Bile duct (tissue), 1 donor: Measurements from ENCODE around the genes GSTA3 and LRRC1.

DNA sequence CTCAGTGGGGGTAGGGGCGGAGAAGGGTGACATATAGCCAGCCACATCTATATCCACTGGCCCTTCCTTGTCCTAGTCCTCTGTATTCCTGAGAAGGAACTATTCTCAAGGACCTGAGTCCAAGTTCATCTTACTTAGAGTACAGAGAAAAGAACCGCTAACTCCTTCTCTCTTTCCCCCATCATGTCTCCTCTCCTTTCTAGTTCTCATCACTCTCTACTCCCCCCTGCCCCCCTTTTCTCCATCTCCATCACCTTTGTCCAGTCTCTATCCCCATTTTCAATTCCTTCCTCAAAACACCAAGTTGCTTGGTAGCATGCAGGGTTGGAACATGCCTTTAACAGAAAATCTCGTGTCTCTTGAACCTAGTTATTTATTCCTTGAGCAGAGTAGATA, 729 bp upstream of the IL17A start:
- PRO-cap: no peak

DNA sequence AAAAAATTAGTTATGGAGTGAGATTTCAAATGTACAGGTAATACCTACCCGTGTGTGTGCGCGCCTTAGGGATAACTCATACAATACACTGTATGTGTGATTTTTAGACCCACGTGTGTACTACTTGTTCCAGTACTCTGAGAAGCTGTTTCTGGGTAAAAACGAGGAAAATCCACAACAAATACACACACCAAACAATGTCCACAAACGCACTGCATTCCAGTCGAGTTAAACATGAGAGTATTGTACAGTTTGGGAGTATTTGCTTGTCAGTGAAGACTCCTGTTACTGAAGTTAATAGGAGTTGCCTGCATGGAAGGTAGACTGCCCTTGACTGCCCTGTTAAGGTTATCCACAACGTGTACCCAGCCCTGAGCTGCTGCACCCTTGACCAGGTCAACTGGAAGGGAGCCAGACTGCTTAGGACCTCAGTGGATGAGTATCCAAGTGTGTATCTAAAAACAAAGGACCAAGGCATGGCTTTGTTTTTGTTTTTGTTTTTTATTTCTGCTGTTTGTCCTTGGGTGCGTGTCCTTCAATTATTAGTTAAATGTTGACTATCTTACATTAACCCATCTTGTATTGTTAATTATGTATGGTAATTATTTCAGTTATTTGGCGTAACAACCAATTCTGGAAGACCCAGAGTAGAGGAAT, 1.6 kb downstream of the PAQR8 start:
- PRO-cap: no peak

DNA sequence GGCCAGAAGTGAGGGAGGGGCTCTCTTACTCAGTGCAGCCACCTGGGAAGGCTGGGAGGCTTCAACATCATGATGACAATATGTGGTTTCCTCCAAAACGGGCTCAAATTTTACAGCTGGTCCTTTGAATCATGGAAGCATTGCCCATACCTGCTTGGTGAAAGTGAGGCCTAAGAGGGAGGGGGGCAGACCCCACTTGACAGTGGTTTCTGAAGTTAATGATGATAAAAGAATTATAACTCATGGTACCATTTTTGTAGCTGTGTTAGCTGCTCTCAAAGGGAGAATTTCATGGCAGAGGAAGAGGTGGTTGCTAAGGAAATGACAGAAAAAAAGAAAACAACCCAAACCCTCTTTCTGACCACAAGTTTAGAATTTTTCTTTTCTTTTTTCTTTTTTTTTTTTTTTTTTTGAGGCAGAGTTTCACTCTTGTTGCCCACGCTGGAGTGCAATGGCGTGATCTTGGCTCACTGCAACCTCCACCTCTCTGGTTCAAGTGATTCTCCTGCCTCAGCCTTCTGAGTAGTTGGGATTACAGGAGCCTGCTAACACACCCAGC, 22.3 kb upstream of the EFHC1 start:
- PRO-cap: no peak

DNA sequence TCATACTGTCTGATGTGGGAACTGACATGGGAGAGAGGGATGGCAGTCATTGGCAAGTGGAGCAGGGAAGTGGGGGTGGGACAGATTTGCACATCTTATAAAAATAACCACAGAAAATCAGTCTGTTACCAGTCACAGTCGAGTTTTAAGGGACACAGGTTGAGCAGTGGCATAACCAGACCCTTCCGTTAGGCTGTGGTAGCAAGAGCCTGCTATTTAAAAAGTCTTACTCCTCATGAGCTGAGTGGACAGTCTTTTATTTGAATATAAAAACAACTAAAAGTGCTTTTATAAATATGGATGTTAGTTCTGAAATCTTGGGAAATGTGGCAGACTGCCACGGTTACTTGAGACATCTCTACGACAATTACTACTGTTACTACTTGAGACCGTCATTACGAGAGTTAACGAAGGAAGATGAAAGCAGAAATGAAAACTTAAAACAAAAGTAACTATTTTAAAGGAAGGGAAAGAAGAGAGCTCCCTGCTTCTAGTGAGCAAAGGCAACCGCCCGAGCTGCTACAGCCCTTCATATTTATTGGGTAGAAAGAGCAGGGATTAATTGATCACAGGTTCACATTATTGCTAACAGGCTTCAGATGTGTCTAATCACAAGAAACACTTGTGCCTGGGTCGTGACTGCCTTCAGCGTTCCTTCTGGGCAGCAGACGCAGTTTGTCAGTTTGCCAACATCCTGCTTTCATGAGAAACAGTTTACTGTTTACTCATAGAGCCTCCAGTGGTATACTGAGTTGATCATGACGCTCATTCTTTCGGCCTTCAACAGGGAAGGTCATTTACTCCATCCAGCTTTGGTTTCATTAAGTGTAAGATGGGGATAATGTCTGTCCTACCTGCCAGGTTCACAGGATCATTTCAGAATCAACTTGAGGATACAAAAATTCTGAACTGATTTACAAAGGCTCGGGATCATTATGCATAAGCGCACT, 71.4 kb downstream of the EFHC1 start:
- PRO-cap: unidirectional peak, plus-strand start at position 128 of the sequence; unidirectional peak, plus-strand start at position 395 of the sequence

DNA sequence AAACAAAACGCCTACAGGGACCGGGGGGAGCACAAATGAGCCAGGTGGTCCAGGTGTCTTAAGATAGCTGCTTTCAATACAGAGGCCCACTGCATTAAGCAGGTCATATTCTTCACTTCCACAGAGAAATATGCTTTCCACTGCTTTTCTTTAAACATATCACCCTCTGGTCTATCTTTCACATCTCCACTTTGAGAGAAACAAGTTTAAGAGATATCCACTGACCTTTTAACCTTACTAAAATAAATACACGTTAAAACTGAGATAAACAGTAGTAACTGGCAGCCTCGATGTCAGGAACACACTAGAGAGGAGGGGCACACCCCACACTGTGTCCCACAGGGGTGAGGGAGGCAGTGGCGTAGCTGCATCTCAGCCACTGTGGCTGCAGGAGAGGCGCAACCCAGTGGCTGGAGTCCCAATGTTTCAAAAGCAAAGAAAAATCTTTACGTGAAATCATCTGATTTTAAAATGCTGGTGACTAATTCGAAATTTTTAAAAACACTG, 54.9 kb downstream of the TRAM2 start:
- PRO-cap: no peak

DNA sequence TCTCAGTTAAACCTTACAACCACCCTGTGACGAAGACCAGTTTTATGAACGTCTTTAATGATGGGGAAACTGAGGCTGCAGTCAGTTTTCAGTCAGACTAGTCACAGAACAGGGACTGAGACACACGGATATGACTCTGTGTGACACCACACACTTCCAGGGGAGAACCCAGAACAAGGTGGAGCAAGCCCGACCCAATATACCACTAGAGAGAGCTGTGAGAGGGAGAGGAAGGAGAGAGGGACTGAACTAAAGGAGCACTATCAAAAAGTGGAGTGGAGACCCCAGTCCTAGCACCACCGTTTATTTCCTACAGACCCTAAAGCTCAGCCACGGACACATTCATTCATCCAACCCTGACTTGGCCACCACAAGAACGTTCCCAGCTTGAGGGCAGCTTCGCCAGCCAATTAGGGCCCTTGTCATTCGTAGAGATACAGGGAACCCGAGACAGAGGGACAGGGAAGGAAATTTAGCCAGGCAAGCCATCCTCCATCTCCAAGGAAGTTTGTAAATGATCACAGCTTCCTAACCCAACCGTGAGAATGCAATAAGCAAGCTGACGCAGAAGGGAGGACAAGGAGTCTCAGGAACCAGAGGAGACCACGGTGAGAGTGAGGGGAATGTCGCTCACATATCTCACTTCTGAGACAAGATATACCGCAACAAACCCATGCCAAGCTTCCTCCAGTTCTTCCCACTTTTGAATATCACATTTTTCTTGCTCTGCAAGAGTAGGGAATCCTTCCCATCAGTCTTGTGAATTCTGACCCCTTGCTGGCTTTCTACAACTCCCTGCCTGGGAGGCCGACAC, 1.5 kb downstream of the TRAM2 start:
- PRO-cap: no peak

GRCh38 chr6:52856106-52856625, 52.5 kb upstream of the GSTA1 start:
- PRO-cap: no peak

- PRO-cap: no peak
Measured at GRCh38 chr6:52909493-52909873, at the start of gene GSTA3. GSTA3 (minus strand) TSS chr6:52909698.

GRCh38 chr6:53056120-53056757, 5.4 kb downstream of the CILK1 start:
- PRO-cap: no peak

- PRO-cap: no peak
Measured at GRCh38 chr6:53258222-53259118, 90.3 kb downstream of the ELOVL5 start.

DNA sequence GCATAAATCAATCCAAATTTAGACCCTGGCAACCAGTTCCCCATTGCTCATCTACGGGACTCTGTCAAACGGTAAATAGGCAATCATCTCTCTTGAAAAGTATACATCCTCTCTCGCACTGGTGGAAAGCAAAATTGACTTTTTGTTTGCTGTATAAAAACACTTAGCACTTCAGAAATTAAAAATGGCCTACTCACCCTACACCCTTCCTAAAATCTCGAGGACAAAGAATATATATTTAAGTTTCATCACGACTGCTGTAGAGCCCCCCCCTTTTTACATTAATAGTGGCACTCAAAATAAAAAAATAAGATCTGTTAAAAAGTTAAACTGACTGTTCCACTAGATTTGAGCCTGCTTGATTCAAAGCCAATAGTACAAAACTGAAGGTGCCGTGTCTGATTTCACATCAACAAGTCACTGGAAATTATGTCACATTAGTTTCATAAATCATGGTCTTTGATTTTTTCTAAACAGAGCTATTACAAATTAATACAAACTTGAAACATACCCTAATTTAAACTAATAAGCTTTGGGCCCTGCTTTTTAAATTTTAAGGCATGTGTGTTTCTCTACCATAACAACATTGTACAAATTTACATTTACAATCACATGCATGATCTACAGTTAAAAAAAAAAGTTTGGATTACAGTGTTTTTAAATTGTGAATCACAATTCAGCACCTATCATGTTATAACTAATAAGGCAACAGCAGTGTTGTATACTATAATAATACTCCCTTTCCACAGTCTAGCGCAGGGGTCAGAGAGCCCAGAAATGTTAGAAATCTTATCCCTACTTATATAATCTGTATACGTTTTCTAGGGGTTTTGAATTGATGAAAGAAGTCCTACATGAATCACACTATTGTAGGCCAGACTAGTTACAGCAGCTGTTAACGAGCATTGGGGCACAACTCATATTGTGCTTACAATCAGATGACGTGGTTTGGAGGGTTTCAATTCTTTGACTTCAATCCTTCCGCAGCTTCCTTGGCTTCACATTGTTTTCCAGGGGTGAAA, 80.3 kb downstream of the ELOVL5 start:
- PRO-cap: no peak

- PRO-cap: no peak
Measured at GRCh38 chr6:53274707-53275387, 73.9 kb downstream of the ELOVL5 start.

- PRO-cap: no peak
Measured at GRCh38 chr6:53287756-53288280, 60.9 kb downstream of the ELOVL5 start.

- PRO-cap: no peak
Measured at GRCh38 chr6:53326411-53327453, 22.0 kb downstream of the ELOVL5 start.

- PRO-cap: bidirectional peak, plus-strand start at chr6:53359224, minus-strand start at chr6:53359113
Measured at GRCh38 chr6:53358721-53359267, 10.0 kb upstream of the ELOVL5 start.

GRCh38 chr6:53508436-53509018, 36.4 kb downstream of the GCLC start:
- PRO-cap: no peak

GRCh38 chr6:53686548-53687041, 21.0 kb upstream of the KLHL31 start:
- PRO-cap: no peak

DNA sequence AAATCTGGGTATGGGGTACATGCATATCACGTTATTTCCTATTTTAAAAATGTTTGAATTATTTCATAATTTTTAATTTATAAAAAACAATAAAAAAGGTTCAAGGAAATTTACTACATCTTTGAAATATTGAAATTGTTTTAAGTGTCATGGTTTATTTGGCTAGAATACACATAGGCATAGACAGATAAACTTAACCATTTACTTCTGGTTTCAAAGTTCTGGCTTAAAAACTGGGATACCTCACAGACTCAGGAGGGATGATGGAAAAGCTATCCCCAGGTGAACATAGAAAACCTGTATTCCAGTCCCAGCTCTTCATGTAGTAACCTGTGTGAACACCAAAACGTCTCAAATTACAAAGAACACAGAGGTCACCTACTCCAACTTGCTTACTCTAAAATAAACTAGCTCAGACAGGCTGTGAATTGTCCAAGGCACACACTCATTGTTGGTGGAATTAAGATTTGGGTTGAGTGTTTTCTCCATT, 48.5 kb upstream of the LRRC1 start:
- PRO-cap: no peak

DNA sequence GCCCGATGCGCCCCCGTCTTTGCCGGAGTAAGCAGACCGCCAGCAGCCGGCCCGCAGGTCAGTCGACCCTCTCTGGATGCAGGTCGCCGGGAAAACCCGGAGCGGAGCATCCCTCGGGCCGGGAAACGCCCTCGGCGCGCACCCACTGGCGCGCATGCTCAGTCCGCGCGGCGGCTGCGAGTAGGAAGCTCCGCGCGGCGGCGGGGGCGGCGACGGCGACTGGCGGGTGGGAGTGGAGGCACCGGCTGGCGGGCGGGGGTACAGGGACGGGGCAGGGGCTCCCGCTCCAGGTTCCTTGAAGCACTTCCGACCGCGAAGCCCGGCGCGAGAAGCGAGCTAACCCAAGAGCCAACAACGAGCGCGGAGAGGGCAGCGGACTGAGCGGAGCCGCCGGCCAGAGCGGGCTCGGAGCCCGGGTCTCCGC, at the start of gene LRRC1:
TSS of gene LRRC1 (plus strand) at position 209 of the 424 bp plus-strand sequence.
- PRO-cap: bidirectional peak, plus-strand start at position 161 of the sequence, minus-strand start at position 74 of the sequence

GRCh38 chr6:53795221-53795561, 386 bp downstream of the LRRC1 start:
- PRO-cap: bidirectional peak, plus-strand start at chr6:53795713, minus-strand start at chr6:53795456